ENCODE measurements around a stretch of chr16.

DNA sequence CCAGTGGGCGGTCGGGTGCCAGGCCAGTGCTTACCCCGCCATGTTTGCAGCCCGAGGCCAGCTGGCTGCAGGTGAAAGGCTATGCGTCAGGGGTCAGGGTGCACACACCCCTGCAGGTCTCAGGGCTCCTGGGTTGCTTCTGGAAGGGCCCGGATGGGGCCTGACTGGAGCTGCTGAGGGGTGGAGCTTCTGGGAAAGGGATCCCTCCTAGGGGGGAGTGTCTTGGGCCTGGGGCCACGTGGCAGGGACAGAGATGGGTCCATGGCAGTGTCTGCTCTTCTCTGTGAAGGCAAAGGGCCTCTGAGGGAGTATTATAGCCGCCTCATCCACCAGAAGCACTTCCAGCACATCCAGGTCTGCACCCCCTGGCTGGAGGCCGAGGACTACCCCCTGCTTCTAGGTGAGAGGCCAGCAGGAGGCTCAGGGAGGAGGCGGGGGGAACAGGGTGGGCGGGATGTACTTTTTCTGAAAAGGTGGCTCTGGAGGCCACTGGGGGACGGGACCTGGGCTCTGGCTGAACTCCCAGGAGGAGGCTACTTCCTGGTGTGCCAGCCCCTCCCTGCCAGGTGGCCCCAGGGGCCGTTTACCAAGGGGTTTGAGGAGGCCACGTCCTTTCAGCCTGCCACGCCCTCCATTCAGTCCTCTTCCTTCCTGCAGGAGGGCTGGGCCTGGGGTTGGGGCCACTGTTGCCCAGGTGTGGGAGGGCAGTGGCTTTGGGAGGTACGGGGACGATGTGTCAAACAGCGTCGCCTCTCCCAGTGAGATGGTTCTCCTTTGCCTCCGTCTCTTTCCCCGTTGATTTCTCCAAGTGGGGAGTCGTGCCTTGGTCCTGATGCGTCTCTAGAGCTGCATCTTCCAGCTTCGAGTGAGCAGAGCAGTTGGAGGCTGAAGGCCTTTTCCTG is 9.3 kb downstream of the ALG1 start:
- RRBS, result no CpG with 5 or more reads among the region's 24 CpGs

- RRBS, result no CpG with 5 or more reads among the region's 71 CpGs
These were observed 142.0 kb upstream of the EEF2KMT start for GRCh38 chr16:5239521-5240141.

GRCh38 chr16:7333218-7333686 is 1257.1 kb downstream of the TMEM114 start:
- RRBS, result no CpG with 5 or more reads among the region's 4 CpGs

- RRBS, result no CpG with 5 or more reads among the region's 9 CpGs
These were observed 1245.4 kb downstream of the TMEM114 start for GRCh38 chr16:7344877-7345287.

- RRBS, result no CpG with 5 or more reads among the region's 3 CpGs
These were observed 500.6 kb downstream of the TMEM114 start for GRCh38 chr16:8089582-8090291.

DNA sequence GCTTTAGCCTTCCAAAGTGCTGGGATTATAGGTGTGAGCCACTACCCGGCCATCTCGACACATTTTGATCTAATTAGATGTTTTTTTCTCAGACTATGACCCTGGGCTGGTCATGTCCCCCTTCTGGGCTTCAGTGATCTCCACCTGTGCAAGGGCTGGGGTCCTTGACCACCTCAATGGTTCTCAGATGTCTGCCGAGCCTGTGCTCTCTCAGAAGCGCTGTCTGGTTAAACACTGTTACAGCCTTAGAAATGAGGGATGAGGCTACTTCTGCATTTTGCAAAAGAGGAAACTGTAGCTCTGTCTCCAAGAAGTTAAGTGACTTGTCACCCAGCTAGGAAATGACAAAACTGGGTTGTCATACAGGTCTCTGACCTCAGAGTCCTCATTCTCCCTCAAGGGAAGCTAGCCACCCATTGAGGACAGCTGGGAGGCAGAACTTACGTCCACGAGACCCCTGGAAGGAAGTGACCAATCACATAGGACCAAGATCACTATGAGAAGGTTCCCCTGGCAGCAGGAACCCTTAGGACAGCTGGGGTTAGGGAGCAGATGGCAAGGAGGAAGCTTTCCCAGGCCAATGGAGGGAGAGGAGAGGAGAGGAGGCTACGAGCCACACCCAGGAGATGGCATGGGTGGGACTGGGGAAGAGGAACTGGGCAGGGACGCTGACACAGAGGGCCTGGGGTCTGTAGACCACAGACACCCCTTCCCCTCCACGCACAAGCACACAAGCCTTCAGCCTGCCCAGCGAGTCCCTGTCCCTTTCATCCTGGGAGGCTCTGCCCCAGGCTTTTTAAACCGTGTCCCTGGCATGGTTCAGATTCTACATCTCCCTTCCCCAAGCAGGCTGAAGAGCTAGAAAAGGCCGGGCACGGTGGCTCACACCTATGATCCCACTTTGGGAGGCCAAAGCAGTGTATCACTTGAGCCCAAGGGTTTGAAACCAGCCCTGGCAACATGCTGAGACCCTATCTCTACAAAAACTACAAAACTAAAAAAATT is 11.3 kb downstream of the METTL22 start:
- RRBS, result no CpG with 5 or more reads among the region's 13 CpGs

GRCh38 chr16:8801654-8802283 is 4.1 kb downstream of the PMM2 start:
- RRBS, result no CpG with 5 or more reads among the region's 6 CpGs

GRCh38 chr16:8832588-8833202 is 35.1 kb downstream of the PMM2 start:
- RRBS, result 92% methylated on average over 5 of the region's 22 CpGs

DNA sequence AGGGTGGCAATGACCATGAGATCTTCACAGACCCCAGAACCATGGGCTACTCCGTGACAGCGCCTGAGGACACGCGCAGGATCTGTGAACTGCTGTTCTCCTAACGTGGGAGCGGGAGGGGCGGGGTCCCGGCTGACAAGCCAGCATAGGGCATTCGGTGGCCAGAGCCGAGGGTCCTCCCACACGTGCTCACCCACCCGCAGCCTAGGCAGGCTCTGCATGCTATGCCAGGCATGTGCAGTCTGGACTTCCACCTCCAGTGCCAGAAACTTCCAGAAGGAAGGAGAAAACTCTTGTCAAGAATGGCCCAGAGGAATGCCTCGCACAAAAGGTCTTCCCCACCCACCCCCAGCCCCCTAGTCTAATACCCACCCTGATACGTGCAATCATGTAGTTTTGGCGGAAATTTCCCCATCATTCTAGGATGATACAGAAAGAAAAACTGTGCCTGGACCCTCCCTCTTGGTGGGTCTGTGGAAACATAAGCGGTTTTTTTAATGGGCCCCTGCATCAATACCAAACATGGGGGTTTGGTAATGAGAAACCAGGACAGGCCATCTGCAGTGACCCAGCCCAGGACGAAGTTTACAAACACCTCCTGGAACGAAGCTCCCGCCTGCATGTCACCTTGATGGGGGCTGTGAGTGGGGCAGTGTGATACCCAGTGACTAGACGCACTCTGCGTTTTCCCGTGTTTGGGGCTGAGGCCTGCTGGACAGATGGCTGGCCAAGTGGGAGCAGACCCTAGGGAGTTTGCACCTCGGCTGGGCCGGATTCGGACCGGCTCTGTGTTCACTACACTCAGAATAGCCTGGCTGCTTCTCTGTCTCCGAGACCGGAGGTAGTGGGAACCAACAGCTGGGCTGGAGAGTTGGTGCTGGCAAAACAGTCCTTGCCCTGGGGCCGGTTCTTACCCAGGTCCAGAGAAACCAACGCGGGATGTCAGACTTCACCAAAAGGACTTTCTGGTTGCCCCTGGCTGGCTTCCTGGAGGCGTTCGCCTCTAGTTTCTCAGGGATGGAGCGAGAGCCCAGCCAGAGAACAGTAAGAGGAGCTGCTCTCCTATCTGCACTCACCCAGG is 20.7 kb downstream of the CARHSP1 start:
- RRBS, result 74% methylated on average over 3 of the region's 34 CpGs

DNA sequence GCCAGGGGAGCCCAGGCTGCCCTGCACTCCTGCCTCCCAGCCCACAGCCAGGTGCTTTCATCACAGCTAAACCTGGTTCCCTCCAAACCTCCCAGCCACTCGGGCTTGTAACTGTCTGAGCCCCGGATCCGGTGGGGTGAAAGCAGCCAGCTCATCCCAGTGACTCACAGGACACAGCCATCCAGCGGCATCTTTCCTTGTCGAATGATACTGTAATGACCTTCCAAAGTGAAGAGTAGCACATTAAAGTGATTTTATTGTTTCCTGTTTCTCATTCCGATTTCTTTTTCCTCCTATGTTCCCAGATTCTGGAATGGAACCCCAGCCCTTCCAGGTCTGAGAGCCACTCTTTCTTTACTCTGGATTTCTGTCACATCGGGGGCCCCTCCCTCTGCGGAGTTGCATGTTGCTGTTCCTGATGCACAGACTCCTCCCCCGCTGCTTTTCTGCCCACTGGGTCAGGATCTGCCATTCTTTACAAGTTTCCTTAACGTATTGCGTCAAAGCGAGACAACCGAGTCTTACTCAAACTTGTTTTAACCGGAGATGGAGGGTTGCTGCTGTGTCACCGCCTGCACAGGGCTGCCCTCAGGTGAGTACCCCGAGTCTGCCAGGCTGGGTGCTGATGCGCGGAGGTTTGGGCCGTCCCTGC is 19.6 kb downstream of the CARHSP1 start:
- RRBS, result no CpG with 5 or more reads among the region's 19 CpGs

GRCh38 chr16:8871082-8871423 is 2.2 kb upstream of the CARHSP1 start:
- RRBS, result no CpG with 5 or more reads among the region's 5 CpGs

DNA sequence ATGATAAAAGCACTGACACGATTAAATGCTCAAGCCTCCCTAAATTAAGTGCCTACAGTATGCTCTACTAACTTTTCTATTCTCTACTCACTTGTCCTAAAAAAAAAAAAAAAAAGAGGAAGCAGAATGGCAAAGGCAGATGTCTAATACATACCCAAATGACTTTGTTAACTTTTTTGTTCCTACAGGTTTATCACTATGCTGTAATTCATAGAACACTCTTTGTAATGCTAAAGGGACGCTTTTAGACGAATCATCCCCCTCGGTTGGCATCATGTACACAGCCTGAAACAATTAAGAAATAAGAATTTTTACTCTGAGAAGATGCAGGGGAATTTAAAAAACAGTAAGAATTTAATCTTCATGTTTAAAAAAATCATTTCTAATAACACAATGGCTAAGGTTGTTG is 34.7 kb downstream of the LITAFD start:
- RRBS, result no CpG with 5 or more reads among the region's 4 CpGs

DNA sequence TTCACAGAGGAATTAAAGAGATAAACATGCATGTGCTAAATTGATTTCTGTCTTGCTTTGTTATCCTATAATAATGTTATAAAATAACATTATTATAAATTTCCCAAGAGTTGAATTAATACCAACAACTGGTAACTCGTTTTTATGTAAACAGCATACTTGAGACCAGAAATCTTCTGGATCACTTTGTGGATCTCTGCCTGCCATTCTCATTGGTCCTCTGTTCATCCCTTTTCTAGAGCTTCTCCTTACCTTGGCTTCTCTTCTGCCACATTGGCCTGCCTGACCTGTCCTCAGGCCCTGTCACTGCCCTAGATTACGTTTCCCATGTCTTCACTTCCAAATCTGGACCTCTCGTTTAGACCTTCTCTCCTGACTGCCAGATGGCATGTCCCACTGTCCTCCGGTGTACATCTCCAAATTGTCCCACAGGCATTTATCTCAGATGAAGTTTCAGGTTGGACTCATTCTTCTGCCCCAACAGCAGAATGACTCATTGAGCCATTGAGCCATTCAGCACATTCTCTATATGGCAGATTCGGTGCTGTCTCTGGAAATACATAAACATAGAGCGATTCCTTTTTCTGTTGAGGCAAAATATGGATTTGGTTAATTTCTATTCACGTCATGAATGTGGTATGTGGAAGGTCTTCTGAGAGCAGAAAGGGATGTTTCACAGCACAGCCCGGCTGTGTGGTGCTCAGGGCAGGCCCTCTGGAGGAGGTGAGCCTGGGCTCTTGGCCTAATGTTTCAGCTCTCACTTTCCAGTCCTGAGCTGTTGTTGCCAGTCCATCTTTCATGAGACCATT is 15.5 kb downstream of the HAPSTR1 start:
- RRBS, result no CpG with 5 or more reads among the region's 8 CpGs

DNA sequence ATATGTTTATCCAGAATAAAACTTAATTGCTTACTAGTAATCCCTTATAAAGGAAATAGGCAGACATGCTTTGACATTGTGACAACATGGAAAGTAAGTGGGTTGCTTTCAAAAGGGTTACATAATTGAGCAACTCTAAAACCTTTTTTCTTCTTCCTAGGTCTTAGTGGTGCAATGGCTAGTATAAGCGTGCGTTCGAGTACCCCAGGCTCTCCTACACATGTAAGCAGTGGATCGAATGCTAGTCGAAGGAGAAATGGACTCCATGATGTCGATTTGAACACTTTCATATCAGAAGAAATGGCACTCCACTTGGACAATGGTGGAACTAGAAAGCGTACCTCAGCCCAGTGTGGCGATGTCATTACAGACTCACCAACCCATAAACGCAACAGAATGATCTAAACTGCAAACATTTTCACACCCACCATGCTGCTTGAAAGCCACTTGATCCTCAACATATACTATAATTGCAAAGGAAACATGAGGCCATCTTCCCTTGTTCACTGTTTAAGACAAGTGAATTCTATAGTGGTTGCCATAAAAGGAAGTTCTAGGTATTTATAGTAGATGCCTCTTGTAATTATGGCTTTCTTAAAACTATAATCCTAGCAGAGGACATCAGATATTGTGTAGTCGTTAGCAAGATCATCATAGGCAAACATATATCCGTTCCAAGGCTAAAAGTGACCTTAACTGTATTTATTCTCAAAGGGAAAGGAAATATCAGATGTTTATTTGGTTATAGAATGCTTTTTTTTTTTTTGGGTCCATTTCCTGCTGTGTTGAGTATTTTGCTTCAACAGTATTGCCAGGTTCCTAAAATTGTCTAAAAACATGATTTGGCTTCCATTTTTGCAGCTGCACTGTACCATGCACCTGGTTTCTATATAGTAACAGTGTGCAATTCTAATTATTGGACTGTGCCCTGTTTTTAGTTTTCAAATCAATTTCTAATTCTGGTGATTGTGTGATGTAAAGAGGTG is 25.4 kb downstream of the HAPSTR1 start:
- RRBS, result no CpG with 5 or more reads among the region's 11 CpGs

GRCh38 chr16:9365023-9365782 is 273.8 kb downstream of the HAPSTR1 start:
- RRBS, result no CpG with 5 or more reads among the region's 3 CpGs

DNA sequence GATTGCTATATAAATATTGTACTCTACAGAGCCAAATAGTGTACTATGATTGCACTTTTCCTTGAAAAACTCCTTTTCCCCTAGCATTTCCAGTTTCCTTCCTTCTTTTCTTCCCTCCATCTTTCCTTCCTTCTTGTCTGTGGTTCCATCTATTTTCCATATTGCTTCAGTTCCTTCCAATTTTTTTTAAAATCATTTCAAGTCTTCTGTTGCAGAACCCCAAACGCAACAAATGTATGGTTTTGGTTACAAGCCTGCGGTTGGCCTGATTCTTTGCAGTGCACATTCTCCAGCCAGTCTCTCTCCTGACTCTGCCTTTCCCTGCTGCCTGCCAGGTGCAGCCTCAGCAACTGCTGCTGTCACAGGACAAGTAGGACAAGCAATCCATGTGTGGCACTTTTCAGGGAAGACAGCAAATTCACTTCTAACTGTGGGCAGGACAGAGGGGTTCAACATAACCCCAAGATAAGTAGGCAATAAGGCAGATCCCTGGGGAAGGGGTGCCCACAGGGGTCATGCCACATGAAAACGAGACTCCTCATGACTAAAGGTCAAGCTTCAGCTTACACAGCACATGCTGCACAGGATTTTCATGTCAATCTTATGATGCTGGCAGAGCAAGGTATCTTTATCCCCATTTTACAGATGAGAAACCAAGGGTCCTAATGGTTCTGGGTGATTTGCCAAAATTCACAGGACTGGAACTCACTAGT is 24.1 kb downstream of the EMP2 start:
- RRBS, result no CpG with 5 or more reads among the region's 3 CpGs

GRCh38 chr16:10618729-10619268 is 38.4 kb upstream of the EMP2 start:
- RRBS, result no CpG with 5 or more reads among the region's 13 CpGs

DNA sequence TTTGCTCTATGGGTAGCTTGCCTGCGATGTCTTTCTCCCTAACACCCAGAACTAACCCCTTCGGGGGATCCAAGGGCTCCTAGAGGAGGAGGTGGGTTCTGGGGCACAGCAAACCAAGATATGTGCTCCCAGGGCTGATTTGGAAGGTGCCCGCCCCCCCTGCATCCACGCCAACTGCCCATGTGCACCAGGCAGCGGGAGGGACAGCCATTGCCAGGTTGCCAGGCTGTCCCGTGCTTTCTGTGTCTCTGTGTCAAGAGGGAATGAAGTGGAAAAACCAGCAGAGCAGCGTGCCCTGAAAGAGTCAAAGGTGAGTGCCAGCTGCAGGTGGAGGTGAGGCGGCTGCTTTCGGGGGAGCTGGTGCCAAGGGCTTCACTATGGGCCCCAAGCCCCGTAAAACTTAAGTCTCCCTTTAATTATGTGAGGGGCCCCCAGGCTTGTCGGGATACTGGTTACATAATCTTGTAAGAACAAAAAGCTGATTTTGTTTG is 6.4 kb downstream of the TEKT5 start:
- RRBS, result no CpG with 5 or more reads among the region's 11 CpGs

DNA sequence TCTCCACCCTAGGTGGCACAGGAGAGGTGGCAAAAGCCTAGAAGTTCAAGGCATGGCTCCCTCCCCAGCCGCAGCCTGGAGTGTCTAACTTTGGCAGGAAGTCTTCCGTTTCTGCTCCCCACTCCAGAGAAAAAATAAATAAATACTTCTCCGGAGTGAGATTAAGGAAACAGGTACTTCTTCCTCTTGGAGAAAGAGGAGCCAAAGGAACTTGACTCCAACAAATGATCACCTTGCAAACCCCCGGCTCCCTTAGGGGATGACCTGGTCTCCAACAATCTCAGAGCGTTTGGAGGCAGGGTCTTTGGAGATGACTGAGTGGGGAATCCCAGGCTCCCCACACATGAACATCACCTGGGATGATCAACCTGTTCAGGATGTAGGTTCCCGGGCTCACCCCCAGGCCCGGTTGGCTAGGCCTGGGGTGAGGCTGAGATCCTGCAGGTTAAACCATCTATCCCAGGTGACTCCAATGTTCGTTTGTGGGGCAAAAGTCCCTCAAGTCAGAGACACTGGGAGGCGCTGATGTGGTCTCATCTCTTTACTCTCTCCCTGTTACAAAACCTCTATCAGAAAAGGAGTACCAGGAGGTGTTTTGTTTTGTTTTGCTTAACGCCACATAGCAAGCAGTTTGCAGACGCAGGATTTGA is 3.0 kb downstream of the CIITA start:
- RRBS, result 11% methylated on average over 2 of the region's 11 CpGs

- RRBS, result no CpG with 5 or more reads among the region's 9 CpGs
These were observed 12.5 kb downstream of the DEXI start for GRCh38 chr16:10929696-10930296.